Right lobe of liver (tissue), 4 donors: ENCODE data around the gene CREG1.

DNA sequence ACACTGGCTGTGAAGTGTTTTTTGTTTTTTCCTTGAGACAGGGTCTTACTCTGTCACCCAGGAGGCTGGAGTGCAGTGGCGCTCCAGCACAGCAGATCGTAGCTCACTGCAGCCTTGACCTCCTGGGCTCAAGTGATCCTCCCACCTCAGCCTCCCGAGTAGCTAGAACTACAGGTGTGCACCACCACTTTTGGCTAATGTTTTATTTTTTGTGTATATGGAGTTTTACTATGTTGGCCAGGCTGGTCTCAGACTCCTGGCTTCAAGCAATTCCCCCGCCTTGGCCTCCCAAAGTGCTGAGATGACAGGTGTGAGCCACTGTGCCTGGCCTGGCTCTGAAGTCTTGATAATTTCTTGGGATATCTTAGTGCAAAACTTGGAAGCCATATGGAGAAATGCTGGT lies 40.8 kb downstream of the CD247 start:
- PRO-cap, 4 experiments: no peak in any of the 4 experiments
- RAMPAGE, long total RNA, 2 experiments: no peak in any of the 2 experiments

DNA sequence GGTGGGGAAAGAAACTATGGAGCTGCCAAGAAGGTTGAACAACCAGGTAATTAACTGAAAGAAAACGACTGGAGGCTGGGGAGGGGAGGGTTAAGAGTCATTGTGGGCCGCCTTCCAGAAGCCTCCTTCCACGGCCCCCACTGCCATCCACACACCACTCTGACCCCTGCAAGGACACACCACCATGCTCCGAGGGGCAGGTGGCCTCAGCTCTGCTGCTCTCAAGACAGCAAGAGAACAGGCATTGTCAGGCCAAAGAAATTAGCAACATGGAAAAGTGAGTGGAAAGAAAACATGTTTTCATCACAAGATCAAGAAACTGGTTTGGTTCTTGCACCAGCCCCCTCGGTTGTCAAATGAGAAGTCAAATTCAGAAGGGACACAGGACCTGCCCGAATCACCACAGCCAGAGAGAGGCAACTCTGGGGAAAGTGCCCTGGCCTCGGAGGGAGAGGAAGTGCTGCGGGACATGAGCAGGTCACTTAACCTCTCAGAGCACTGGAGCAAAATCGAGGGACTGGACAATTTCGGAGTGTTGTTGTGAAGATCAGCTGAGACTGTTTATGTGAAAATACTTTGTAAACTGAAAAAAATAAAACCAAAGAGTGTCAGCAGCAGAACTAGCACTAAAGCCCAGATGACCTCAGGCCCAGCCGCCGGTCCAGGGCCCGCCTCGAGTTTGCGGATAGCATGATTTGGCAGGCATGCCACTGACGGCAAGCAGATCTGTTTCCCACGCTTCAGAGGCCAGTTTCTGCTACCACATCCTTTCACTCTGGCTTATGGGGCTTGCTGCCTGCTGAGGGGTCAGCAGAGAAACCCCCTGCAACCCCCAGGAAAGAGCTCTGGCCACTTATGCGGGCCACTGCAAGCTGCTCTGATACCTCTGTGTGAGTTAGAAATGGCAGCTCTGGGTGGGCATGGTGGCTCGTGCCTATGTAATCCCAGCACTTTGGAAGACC lies 32.2 kb downstream of the CD247 start:
- PRO-cap, 4 experiments: no peak in any of the 4 experiments
- RAMPAGE, long total RNA, 2 experiments: no peak in any of the 2 experiments

GRCh38 chr1:167552794-167554180 lies at the start of gene CREG1:
TSS of gene CREG1 (minus strand) at chr1:167553762.
- PRO-cap, 4 experiments: peak in 4 of 4 experiments; most common plus-strand start chr1:167553916 (in 4); most common minus-strand start chr1:167553314 (in 2)
- RAMPAGE, long total RNA, 2 experiments: no peak in any of the 2 experiments

GRCh38 chr1:167617221-167618138 lies 12.6 kb upstream of the RCSD1 start:
- PRO-cap, 4 experiments: peak in 3 of 4 experiments; most common minus-strand start chr1:167617547 (in 2)
- RAMPAGE, long total RNA, 2 experiments: no peak in any of the 2 experiments

DNA sequence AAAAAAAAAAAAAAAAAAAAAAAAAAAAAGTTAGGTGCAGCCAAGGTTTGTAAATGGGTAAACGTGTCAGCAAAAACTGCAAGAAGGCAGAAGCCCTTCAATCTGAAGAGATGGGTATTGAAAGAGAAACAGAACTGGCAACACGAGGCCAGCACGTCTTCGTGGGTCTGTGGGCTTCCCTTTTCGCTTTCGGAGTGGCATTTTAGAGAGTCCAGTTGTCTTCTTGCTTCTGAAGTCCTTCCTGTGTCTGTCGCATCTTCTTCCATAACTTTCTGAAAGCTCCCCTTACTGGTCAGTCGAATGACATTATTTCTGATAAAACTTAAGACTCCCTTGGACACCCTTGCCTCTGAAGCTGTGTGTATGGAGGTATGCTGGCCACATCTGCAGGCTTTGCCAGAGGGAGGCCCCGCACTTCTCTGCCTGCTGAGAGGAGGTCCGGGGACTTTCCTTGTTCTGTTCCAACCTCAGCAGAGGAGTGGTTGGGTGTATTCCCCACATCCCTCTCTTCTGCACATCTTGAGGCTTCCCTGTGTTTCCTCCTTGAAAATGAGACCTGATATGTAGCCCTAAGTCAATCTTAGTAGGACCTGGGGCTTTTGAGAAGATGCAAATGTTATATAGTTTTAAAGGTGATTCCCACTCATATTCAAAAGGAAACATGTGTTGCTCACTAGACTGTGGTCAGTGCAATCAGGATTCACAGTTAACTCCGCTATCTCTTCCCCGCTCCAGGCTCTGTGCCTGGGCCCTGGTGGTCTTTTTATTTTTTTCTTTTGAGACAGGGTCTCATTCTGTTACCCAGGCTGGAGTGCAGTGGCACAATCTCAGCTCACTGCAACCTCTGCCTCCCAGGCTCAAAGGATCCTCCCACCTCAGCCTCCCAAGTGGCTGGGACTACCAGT lies 945 bp downstream of the RCSD1 start:
- PRO-cap, 4 experiments: peak in 1 of 4 experiments; most common minus-strand start position 274 of the sequence (in 1)
- RAMPAGE, long total RNA, 2 experiments: no peak in any of the 2 experiments

GRCh38 chr1:167633899-167634432 lies 3.9 kb downstream of the RCSD1 start:
- PRO-cap, 4 experiments: no peak in any of the 4 experiments
- RAMPAGE, long total RNA, 2 experiments: no peak in any of the 2 experiments

DNA sequence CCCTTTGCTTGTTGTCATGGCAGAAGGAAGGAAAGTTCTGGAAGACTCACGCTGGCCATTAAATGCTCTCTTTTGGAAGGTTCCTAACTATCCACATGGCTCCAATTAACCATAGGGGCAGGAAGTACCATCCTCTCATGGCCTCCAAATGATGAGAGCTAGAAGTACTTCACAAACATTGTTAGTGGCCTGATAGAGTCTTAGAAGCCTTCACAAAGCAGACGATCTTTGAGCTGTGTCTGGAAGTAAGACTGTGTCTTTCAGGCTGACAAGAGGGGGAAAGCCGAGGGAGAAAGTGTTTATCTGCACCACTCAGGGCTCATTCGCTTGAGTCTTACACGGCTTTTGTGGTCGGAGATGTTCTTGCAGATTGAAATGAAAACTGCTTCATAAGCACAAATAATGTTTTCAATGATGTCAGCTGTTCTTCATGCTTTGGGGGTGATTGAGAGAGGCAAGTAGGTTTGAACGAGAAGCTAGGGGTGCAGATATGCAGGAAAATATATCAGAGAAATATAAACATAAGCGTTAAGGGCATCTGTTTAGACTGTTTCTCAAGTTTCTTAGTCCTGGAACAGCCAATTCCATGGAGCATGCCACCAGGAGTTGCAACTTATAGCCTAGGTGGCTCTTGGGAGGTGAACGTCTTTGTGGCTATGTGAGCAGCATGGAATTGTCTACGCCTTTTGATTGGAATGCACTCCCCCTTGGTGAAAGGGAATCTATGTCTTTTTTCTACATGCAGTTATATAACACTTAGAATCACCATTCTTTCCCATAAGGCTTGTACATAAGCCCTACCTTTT lies 12.2 kb downstream of the RCSD1 start:
- PRO-cap, 4 experiments: no peak in any of the 4 experiments
- RAMPAGE, long total RNA, 2 experiments: no peak in any of the 2 experiments

DNA sequence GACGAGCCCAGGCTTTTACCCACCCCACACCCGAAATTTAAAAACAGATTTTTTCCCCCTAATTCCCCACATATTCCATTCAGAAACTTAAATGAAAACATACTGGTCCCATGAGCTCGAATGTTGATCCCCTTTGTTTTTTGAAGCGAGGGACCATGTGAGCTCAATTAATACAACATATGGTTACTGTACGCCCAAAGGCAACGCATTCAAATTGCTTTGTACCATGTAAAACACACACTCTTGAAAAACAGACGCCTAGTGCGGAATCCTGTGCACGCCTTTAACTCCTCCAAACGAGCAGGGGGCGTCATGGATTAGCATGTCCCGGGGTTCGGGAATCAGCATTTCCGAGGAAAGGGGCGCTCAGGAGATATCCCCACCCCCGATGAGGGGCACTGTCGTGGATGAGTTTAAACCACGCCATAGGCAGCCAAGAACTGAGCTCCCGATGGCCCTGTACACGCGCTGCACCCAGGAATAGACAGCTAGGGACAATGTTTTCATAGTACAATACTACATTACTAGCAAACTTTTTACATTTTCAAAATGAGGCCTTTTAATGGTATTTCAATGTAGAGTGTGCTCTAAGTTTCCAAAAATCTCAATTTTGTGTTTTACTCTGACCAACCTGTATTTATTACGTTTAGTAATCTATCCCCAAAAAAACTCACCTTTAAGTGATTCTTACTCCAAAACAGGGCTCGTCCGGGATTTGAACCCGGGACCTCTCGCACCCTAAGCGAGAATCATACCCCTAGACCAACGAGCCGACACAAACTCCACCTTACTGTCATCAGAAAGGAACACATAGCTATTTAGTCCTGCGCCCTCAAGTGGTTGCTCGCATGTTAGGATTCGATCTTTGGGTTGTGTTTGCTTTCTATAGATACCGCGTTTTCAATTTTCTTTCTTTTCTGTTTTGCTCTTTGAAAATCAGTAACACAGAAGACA lies 6.7 kb upstream of the MPZL1 start:
- PRO-cap, 4 experiments: peak in 2 of 4 experiments; most common plus-strand start position 849 of the sequence (in 1); most common minus-strand start position 777 of the sequence (in 2)
- RAMPAGE, long total RNA, 2 experiments: no peak in any of the 2 experiments

GRCh38 chr1:167789807-167790786 lies 68.3 kb downstream of the MPZL1 start:
- PRO-cap, 4 experiments: no peak in any of the 4 experiments
- RAMPAGE, long total RNA, 2 experiments: no peak in any of the 2 experiments

DNA sequence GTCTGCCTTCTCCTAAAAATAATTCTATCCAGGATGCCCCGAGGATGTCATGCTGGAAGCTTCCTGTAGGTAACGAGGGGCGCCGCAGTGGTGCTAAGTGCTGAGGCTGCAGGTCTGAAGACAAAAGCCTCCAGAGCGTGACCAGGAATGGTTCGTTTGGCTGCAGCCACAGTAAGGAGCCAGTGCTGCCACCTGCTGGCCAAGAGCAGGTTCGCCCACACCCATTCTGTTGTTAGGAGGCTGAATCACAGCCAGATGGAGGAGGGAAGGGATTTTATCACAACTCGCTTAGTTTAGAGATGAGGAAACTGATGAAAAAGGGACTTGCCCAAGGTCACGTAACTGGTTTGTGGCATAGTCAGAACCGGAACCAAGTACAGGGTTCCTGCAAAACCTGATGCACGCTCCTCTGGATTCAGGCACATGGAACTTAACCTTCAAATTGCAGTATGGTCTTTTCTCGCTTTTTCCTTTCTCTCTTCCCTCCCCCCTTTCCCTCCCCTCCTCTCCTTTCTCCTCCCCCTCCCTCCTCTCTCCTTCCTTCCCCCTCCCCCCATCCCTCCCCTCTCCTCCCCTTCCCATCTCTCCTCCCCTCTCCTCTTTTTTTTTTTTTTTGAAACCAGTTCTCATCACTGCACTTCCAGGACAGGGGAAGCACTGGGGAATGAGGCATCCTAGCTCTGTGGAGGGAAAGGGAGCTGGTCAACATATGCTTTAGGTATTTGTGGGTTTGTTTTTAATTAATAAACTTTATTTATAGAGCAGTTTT lies 81.7 kb downstream of the MPZL1 start:
- PRO-cap, 4 experiments: no peak in any of the 4 experiments
- RAMPAGE, long total RNA, 2 experiments: no peak in any of the 2 experiments

DNA sequence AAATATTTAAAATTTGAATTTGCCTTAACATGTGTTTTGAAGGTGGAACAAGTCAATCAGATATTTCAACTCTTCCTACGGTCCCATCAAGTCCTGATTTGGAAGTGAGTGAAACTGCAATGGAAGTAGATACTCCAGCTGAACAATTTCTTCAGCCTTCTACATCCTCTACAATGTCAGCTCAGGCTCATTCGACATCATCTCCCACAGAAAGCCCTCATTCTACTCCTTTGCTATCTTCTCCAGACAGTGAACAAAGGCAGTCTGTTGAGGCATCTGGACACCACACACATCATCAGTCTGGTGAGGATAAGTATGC lies 67.6 kb upstream of the MPC2 start:
- PRO-cap, 4 experiments: no peak in any of the 4 experiments
- RAMPAGE, long total RNA, 2 experiments: no peak in any of the 2 experiments

DNA sequence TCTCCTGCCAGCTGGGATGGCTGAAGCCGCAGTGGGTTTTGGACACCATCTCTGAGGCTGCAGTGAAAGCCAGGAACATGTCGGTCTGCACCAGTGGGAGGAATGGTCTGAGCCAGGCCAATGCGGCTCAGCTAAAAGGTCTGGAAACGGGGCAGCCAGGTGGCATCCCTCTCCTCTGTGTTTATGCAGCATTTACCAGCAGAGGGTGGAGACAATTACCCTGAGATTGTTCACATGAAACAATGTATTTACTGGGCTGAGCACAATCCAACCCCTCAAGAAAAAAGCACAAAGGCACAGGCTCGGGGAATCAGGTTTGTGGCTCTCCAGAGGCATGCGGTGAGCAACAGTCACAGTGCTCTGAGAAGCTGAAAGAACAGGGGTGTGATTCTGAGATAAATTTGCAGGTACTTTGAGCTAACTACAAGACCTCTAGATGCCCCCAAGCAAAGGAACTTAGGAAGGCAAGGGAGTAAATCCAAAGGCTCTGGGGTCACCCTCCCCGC lies 44.4 kb downstream of the GPR161 start:
- PRO-cap, 4 experiments: no peak in any of the 4 experiments
- RAMPAGE, long total RNA, 2 experiments: no peak in any of the 2 experiments

DNA sequence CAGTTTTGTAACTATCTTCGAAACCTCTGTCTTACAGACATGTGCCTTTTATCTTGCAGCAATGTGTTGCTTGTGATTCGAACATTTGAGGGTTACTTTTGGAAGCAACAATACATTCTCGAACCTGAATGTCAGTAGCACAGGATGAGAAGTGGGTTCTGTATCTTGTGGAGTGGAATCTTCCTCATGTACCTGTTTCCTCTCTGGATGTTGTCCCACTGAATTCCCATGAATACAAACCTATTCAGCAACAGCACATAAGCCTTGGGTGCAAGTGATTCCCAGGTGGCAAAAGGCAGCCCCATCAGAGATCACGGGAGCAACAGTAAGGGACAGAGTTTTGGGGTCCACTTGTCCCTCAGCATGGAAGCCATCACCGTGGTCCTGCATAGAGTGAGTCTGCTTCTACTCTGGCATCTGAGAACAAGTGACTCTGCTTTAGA lies 16.8 kb downstream of the SFT2D2 start:
- PRO-cap, 4 experiments: no peak in any of the 4 experiments
- RAMPAGE, long total RNA, 2 experiments: no peak in any of the 2 experiments

DNA sequence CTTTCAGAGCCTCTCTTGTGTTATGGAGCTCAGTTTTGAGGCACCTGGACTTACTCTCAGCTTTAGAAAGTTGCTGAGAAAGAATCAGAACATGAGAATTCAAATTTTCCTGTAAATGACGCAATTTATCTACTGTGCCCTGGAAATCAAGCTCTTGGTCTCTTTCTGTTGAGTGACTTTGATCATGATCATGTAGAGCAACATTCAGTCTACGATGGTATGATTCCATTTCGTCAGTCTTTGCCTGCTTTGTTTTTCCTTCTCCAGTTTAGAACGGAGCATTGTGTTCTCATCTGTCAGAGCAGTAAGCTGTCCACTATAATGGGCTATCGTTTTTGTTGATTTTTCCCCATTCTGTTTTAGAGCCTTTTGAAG lies 20.7 kb downstream of the SFT2D2 start:
- PRO-cap, 4 experiments: no peak in any of the 4 experiments
- RAMPAGE, long total RNA, 2 experiments: no peak in any of the 2 experiments

DNA sequence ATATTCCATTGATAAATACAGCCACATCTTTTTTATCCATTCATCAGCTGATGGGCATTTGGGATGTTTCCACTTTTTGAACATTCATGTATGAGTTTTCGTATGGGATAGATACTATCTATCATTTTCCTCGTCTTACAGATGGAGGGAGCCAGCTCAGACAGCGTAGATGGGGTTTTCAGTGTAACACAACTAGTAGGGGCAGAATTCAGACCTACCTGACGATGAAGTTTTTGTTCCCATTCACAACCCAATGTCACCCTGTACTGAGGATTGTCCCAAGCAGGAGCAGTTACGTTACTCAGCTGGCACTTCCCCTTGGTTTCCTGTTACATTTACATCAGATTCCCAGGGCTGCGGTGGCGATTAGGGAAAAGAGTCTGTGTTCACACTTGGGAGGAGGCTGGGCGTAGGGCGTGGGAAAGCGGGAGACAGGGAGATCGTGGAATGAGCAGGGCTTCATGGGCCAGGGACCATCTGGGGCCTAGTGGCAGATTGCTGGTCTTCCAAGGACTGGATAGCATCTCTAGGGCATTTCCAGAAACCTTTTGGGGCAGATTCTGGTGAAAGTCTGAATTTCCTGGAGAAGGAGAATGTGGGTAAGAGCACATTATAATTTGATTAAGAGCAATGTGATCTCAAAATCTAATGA lies 38.9 kb downstream of the TBX19 start:
- PRO-cap, 4 experiments: no peak in any of the 4 experiments
- RAMPAGE, long total RNA, 2 experiments: no peak in any of the 2 experiments

DNA sequence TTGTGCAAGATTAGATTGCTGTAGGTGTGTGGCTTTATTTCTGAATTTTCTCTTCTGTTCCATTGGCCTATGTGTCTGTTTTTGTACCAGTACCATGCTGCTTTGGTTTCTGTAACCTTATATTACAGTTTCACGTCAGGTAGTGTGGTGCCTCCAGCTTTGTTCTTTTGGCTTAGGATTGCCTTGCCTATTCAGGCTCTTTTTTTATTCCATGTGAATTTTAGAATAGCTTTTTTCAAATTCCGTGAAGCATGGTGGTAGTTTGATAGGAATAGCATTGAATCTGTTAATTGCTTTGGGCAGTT lies 74.3 kb downstream of the TBX19 start:
- PRO-cap, 4 experiments: no peak in any of the 4 experiments
- RAMPAGE, long total RNA, 2 experiments: no peak in any of the 2 experiments

- PRO-cap, 4 experiments: no peak in any of the 4 experiments
- RAMPAGE, long total RNA, 2 experiments: no peak in any of the 2 experiments
These were observed 46.5 kb downstream of the XCL1 start for GRCh38 chr1:168622845-168623316.

DNA sequence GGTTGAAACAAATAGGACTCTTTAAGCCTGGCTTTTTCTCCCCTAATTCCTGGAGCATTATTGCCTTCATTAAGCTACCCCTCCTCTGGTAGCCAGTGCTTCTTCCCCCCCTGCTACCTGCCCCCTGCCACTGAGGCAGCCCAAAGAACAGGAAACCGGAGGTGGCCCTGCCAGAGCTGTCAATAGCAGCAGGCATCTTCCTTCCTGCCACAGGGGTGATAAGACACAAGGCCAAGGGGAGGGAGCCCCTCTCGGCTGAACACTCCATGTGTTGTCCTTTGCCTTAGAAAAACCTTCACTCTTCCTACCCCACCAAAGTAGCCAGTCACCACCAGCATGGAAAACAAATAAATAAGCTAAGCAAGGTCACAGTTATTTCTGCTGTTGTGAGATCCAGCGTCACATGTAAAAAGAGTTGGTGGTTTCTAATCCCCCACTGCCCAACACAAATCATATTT lies 104.7 kb upstream of the DPT start:
- PRO-cap, 4 experiments: no peak in any of the 4 experiments
- RAMPAGE, long total RNA, 2 experiments: no peak in any of the 2 experiments

GRCh38 chr1:168920433-168921068 lies 185.9 kb upstream of the ATP1B1 start:
- PRO-cap, 4 experiments: no peak in any of the 4 experiments
- RAMPAGE, long total RNA, 2 experiments: no peak in any of the 2 experiments

DNA sequence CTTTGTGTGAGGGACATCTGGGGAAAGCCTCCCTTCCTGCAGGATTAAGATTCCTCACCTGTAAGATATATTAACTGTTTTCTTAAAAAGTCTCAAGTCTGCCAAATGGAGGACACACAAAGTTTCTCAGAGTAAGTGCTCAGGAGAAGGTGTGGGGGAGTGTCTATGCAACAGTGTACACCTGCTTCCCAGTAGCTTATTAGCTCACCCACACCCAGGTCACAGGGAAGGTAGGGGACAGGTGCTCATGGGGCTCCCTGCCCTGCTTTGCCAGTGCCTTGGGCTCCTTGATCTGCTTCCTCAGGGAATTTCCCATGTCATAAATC lies 87.2 kb upstream of the ATP1B1 start:
- PRO-cap, 4 experiments: no peak in any of the 4 experiments
- RAMPAGE, long total RNA, 2 experiments: no peak in any of the 2 experiments